Heart right ventricle (tissue), 2 donors: ENCODE results near the genes RPS9 and PPP1R12C.

DNA sequence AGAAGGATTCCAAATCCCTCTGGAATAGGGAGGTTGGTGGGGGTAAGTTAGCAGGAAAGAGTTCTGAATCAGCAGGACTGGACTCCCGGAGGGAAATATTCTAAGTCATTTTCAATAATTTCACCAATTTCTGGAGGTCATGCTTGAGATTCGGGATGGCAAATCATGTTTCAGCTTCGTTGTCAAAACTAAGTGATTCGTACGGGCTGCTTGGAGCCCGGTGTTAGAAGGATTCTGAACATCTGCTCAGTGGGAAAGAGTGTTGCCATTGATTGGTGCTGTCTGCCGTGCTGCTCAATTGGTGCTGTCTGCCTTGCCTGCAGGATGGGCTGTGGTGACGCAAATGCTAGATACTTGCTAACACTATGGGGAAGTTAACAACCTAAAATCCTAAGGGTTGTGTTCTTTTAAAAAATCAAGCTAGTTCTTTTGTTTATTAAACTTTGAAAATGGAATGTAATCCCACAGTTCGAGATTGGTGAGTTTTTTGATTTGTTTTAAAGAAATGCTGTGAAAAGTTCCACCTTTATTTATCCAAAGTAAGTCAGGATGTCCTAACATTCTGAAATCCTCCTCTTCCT lies 17.3 kb upstream of the CACNG8 start:
- PRO-cap, 2 experiments: no peak in any of the 2 experiments

DNA sequence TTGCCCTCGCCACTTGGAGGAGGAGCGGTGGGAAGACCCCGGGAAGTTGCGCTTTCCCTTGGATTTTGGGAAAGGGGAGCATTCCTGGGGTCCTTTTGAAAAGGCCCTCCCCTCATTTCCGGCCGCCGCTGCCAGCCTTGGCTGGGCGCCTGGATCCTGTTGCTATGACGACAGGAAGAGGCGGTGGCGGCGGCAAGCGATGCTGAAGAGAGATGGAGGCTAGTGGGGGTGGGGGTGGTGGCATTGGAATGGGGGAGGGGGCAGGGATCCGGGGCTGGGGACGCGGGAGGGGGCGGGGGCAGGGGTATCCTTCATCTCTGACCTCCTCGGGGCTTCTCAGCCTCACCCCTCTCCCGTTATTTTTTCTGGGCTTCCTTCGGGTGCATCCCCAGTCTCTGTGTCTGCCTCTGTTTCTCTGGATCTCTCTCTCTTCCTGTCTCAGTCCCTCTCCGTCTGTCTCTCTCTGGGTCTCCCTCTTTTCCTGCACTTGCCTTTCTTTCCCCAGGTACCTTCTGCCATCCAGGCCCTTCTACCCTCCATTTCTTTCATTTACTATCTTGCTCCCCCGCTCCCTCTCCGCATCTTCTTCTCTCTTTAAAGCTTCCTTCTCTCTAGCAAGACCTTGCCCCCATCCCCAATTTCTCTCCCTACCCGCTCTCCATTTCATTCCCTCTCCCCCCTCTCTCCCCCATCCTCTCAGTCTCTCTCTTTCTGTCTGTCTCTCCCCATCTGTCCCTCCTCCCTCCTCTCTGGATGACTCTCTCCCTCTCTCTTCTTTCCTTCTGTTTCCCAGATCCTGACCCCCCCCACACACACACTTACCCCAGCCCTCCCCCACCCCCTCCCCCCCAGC lies 4.2 kb upstream of the CACNG8 start:
- PRO-cap, 2 experiments: no peak in any of the 2 experiments

DNA sequence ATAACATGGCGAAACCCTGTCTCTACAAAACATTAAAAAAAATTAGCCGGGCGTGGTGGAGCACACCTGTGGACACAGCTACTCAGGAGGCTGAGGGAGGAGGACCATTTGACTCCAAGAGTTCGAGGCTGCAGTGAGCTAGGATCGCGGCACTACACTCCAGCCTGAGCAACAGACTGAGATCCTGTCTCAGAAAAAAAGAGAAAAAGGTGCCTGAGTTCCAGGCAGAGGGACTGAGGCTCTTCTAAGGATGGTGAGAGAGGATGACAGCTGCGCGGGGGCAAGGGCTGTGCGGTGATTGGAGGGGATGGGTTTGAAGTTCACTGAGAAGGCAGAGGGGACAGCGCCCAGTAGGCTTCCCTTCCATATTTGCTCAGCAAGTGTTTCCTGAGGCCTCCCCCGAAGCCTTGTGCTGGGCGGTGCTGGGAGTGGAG lies 6.7 kb upstream of the CACNG6 start:
- PRO-cap, 2 experiments: no peak in any of the 2 experiments

DNA sequence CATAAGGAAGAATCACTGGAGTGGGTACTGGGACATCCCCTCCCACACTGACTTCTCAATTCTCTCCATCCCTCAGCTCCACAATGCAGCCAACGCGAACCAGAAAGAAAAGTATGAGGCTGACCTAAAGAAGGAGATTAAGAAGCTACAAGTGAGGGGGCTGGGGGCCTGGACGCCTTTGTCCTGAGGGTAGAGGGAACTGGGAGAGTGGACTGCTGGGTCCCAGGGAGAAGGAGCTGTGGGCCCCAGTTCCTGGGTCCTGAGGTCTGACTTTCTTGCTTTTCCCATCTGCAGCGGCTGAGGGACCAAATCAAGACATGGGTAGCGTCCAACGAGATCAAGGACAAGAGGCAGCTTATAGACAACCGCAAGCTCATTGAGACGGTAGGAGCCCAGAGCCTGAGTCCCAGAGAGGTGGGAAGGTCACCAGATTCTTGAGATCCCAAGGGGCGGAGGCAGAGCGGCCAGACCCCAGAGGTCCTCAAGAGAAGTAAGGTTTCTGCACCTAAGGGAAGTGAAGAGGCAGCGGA lies 5.9 kb downstream of the CNOT3 start:
- PRO-cap, 2 experiments: no peak in any of the 2 experiments

GRCh38 chr19:54189238-54189485 lies 218 bp downstream of the MBOAT7 start:
- PRO-cap, 2 experiments: peak in 1 of 2 experiments; most common plus-strand start chr19:54189468 (in 1); most common minus-strand start chr19:54189374 (in 1)

- PRO-cap, 2 experiments: peak in 2 of 2 experiments; most common plus-strand start chr19:54200858 (in 2); most common minus-strand start chr19:54200725 (in 2)
These were observed at the start of gene RPS9 for GRCh38 chr19:54200573-54201379. Gene RPS9, plus strand, starts transcription at chr19:54200858.

GRCh38 chr19:54205955-54206575 lies 5.4 kb downstream of the RPS9 start:
- PRO-cap, 2 experiments: no peak in any of the 2 experiments

DNA sequence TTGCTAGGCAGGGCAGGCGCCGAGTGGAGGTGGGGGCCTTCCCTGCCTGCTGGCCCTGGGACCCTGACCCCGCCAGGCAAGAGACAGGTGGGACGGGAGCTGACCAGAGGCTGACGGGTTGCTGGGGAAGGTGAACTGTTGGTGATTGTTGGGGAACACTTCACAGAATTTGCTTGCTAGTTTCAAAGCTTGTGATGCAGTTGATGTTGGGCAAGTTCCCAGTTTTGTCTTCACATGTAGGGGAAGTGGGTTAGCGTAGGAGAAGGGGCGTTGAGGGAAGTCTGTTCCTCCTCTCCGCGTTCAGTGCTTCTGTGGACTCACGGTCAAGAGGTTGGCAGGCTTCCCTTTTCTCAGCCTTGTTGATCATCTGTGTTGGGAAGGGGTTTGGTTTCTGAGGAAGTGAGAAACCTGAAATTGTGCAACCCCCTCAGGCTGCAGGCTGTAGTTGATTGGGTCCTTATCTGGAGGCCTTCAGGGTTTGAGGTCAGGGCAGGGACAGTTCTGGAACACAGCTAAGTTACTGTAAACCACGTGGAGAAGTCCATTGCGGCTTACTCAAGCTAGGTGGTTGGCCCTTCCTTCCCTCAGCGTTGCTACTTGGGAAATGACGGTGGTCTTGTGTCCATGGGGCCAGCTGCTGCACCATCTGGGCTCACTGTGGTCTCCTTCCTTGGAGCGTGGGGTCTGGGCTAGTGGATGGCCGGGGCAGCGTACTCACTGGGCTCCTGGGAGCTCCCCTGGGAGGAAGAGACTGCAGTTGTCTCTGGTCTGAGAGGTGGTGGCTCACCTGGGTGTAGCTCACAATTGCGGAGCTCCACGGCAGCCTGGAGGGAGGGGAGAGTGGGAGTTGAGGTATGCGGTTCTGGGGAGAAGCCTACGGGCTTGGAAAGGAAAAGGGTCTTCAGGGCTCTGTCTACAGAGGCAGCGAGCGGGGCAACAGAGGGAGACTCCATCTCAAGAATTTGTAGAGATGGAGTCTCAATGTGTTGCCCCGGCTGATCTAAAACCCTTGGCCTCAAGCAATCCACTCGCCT lies 7.6 kb downstream of the RPS9 start:
- PRO-cap, 2 experiments: peak in 1 of 2 experiments; most common plus-strand start position 299 of the sequence (in 1); most common minus-strand start position 140 of the sequence (in 1)

DNA sequence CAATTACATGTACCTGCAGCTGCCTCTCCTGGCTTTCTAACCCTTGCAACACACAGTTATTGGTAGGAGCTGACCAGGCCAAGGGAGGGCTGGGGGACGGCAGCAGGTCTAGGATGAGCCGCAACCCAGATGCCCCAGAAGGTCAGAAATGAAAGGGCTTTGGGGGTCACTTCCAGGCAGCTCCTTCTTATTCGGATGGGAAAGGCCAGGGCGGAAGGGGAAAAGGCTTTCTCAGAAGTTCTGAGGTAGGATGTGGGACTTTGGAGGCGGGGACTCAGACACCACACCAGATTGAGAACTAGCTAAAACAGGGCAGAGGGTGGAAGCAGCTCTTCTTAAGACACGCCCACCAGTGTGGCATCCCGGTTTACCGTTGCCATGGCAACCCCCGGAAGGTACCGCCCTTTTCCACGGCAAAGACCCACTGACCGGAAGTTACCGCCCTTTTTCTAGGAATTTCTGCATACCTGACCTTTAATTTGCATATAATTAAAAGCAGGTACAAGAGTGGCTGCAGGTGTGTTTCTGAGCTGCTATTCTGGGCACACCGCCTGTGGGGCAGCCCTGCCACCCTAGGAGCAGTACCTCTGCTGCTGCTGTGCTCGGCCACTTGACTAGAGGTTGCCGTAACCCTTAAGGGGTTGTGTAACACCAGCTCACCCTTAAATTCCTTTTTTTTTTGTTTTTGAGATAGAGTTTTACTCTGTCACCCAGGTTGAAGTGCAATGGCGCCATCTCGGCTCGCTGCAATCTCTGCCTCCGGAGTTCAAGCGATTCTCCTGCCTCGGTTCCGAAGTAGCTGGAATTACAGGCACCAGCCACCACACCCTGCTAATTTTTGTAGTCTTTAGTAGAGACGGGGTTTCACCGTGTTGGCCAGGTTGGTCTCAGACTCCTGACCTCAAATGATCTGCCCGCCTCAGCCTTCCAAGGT lies 3.9 kb upstream of the LILRA5 start:
- PRO-cap, 2 experiments: peak in 1 of 2 experiments; most common minus-strand start position 300 of the sequence (in 1)

- PRO-cap, 2 experiments: no peak in any of the 2 experiments
These were observed 9.7 kb downstream of the LAIR1 start for GRCh38 chr19:54354861-54355606.

- PRO-cap, 2 experiments: no peak in any of the 2 experiments
These were observed 8.6 kb downstream of the LAIR1 start for GRCh38 chr19:54355981-54356660.

- PRO-cap, 2 experiments: no peak in any of the 2 experiments
These were observed 6.7 kb downstream of the LENG8 start for GRCh38 chr19:54455384-54456428.

- PRO-cap, 2 experiments: no peak in any of the 2 experiments
These were observed 12.7 kb downstream of the LILRB1 start for GRCh38 chr19:54642765-54643570.

GRCh38 chr19:54969934-54970415 lies 3.8 kb downstream of the NLRP2 start:
- PRO-cap, 2 experiments: no peak in any of the 2 experiments

- PRO-cap, 2 experiments: no peak in any of the 2 experiments
These were observed 8.2 kb downstream of the EPS8L1 start for GRCh38 chr19:55083709-55084508.

GRCh38 chr19:55094485-55095028 lies 18.9 kb downstream of the EPS8L1 start:
- PRO-cap, 2 experiments: no peak in any of the 2 experiments

GRCh38 chr19:55117030-55118040 lies at the start of gene PPP1R12C:
Gene PPP1R12C, minus strand, starts transcription at chr19:55117637.
- PRO-cap, 2 experiments: peak in 2 of 2 experiments; most common plus-strand start chr19:55117879 (in 1); most common minus-strand start chr19:55117637 (in 1)

DNA sequence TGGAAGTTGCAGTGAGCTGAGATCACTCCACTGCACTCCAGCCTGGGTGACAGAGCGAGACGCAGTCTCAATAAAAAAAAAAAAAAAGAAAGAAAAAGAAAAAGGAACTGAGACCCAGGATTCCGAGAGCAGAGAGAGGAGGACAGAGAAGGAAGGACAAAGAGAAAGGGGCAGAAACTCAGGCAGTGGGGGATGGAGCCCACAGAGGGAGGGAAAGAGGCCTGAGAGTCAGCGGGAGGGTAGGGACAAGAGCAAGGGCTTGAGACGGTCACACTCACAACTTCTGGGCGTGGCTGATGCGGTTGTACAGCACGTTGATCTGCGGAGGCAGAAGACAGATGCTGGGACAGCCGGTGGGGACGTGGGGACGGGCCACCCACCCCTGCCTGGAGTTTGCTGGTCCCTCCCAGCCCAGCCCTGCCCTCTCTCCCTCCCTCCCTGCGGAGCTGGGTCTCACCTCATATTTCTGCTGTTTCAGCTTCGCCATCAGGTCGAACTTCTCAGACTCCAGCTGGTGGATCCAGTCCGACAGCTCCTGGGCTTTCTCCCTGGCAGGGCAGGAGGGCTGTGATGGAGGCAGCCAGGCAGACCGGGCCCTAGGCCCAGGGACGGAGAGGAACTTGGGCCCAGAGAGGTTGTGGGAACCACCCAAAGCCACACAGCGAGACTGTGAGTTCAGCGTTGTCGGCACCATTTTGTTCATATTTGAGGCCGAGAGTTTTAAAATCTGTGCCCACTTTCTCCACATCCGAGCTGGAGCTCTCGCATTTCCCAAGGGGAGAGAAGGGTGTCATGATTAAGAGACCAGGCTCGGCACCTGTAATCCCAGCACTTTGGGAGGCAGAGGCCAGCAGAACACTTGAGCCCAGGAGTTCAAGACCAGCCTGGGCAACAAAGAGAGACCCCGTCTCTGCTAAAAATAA lies 15.1 kb downstream of the TNNT1 start:
- PRO-cap, 2 experiments: no peak in any of the 2 experiments

DNA sequence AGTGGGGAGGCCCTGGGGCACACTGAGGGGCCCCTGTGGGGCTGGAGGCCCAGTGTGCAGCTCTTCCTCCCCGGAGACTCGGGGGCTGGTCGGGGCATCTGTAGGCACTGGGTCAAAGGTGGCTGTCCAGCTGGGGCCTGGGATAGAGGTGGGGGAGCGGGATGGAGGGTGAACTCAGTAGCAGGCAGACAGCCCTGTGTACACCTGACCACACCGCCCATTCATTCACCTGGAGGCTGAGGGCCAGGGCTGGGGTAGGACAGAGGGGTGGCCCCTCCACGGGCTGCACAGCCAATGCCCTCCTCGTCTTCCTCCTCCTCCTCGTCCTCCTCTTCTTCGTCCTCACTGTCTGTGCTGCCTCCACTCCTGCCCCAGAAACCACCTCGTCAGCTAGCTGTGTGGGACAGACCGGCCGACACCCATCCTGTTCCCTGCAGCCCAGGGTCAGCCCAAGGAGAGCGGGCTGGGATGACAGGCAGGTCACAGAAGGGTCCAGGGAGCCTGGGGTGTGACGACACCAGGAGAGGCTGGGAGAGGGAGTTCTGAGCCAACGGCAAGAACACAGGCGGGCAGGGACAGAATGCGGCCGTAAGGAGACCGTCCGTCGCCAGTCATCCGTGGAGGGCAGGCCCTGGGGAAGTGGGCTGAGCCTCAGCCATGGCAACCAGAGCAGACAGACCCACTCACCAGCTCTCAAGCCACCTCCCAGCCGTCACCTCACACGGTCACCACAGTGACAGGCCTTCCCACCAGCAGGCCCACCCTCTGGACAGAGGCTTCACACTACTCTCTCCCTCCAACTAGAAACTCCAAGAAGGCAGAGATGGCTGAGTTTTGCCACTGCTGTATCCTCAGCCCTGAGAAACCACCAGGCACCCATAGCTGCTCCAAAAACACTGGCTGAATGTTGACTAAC lies 3.5 kb upstream of the TMEM86B start:
- PRO-cap, 2 experiments: no peak in any of the 2 experiments

- PRO-cap, 2 experiments: no peak in any of the 2 experiments
These were observed 8.1 kb upstream of the TMEM86B start for GRCh38 chr19:55236631-55237182.